ENCODE measurements around a stretch of chr11.

DNA sequence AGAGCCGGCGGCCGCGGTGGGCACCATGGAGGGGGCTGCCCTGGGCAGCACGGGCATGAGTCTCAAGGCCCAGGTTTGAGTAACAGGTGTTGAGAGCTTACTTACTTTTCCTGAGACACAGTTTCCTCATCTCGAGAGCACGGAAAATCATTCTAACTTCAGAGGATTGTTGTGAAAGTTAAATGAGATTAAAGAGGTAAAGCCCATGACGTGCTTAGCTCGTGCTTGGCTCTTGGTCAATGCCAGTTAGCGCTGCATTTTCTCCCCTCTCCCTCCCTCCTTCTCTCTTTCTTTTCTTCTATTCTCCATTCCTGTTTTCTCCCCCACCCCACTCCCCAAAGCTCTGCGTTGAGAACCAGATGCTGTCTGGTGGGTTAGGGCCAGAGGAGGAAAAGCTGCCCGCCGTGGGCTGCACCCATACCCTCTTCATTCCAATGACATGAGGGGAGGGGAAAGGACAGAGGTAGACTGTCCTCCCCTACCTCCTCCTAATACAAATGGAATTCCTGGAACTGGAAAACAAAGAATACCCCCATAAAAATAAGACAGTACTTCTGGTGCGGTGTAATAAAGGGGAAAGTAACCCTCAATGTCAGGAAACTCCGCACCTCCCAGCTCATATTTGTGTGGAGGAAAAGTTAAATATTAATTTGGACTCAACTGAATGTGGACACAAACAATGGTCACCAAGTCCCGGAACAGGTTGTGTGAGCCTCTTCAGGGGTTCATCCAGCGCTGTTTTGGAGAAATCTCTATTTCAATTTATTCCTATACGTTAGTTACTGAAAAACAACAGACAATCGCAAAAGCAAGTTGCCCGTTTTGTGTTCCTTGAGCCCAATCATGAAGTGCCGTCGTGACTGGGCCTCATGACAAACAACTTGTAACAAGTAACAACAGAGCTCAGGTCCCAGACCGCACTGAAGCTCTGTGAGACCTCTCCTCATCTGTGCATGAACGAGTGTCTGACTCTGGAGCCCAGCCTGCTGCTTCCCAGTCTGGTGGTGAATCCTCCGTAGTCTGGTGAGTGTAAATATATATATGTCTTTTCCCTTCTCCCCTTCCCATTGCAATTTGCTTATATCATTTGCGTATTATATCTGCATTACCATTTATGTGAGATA is 54.9 kb upstream of the B3GAT1 start:
- CAGE, long polyA plus RNA = no peak
- RRBS = 22% methylated on average over 1 of the region's 26 CpGs

DNA sequence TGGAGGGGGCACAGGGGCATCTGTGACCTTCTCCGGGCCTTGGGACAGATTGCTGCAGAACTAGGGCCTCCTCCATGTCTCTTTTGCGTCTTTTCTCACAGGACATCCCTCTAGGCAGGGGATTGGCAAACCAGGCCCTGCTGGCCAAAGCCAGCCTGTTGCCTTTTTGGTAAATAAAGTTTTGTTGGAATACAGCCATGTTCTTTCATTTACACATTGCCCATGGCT is 56.6 kb upstream of the B3GAT1 start:
- CAGE, long polyA plus RNA = no peak
- RRBS = no CpG with 5 or more reads among the region's 2 CpGs

DNA sequence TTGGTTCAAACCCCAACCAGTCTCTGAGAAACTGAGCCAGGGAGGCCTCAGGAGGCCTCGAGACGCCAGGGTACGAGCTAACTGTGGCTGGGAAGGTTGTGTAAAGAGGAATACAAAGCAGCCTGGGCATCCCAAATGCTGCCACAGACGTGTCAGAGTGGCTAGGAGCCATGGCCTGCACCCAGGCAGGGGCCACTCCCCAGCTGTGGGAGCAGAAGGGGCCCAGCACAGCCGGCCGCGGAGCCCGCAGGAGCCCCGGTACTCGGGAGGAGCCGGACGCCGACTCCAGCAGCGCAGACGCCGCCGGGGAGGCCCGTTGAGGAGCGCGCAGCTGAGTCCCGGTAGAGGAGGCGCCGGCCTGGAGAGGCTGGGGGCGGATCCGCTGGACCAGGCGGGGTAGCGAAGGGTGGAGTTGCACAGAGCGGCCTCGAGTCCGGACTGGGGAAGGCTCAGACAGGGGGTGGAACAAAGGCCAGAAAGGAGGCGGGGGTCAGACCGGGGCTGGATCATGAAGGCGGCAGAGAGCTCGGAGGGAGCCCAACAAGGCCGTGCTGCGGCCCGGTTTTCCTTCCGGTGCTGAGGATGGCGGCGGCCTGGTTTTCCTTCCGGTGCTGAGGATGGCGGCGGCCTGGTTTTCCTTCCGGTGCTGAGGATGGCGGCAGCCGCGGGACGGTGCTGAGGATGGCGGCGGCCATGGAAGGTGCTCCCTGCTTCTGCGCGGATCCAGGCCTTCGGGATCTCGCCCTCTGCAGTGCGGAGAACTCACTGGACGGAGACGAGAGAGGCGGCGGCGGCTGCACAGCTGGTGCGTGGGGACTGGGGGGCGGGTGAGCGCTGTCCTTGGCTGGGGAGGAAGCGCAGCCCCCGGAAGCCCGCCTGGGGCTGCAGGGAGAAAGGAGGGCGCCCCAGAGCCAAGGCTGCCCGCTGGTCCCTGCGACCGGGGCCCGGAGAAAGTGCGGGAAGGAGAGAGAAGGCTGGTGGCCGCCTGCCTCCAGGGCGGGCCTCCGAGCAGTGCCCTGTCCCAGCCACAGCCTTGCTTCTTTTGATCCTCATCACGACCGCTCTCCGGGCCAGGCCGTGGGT is 350.2 kb upstream of the B3GAT1 start:
- CAGE, long polyA plus RNA = no peak
- RRBS = 43% methylated on average over 27 of the region's 79 CpGs